Measurements from ENCODE around the gene RBM34.

- PRO-cap, 2 experiments = no peak in any of the 2 experiments
Observed at GRCh38 chr1:234583165-234583535, 26.8 kb downstream of the IRF2BP2 start.

- PRO-cap, 2 experiments = peak in 2 of 2 experiments; most common minus-strand start chr1:234606323 (in 2)
Observed at GRCh38 chr1:234605928-234606915, 3.8 kb downstream of the IRF2BP2 start.

GRCh38 chr1:234619648-234620263 is 9.8 kb upstream of the IRF2BP2 start:
- PRO-cap, 2 experiments = no peak in any of the 2 experiments

GRCh38 chr1:234624255-234624601 is 14.2 kb upstream of the IRF2BP2 start:
- PRO-cap, 2 experiments = no peak in any of the 2 experiments

GRCh38 chr1:234758481-234759350 is 148.7 kb upstream of the IRF2BP2 start:
- PRO-cap, 2 experiments = no peak in any of the 2 experiments

GRCh38 chr1:234768635-234769054 is 158.7 kb upstream of the IRF2BP2 start:
- PRO-cap, 2 experiments = no peak in any of the 2 experiments

DNA sequence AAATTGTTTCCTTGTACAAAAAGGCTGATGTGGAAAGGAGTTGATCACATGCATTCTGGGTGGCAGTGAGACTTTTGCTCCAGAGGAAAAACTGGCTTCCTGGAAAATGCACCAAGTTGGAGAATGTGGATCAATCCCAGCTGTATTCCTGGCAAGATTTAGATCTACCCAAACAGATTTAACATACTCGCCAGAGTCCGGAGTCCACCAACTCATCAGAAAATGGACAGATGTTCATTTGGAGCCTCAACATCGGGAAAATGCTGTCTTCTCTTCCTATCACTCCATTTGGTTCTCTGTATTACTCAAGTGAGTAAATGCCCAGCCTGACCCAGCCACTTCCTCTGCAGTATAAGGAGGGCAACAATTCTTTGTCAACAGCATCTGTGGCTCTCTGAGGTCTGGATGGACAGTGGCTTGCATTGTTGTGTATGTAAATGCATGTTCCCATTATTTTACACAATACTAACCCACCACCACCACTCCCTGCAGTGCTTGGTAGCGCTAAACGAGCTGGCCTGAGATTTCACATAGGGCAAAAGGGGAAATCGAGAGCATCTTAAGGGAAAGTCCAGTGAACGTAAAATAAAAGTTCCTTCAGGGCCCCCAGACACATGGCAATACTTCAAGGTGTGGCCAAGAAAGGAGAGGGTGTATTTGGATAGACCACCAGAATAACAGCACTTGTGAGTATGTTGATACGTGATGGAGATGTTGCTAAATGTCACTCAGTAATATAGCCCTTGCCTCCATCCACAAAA is 226.3 kb upstream of the IRF2BP2 start:
- PRO-cap, 2 experiments = no peak in any of the 2 experiments

DNA sequence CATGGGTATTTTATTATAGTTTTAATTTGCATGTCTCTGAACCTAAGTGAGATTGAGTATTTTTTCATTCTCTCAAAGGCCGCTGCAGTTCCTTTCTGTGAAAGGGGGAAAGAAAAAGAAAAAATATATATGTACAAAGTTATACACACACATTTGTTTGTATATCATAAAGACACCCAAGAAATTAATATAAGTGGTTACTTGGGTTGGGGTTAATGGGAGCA is 252.0 kb upstream of the IRF2BP2 start:
- PRO-cap, 2 experiments = no peak in any of the 2 experiments

DNA sequence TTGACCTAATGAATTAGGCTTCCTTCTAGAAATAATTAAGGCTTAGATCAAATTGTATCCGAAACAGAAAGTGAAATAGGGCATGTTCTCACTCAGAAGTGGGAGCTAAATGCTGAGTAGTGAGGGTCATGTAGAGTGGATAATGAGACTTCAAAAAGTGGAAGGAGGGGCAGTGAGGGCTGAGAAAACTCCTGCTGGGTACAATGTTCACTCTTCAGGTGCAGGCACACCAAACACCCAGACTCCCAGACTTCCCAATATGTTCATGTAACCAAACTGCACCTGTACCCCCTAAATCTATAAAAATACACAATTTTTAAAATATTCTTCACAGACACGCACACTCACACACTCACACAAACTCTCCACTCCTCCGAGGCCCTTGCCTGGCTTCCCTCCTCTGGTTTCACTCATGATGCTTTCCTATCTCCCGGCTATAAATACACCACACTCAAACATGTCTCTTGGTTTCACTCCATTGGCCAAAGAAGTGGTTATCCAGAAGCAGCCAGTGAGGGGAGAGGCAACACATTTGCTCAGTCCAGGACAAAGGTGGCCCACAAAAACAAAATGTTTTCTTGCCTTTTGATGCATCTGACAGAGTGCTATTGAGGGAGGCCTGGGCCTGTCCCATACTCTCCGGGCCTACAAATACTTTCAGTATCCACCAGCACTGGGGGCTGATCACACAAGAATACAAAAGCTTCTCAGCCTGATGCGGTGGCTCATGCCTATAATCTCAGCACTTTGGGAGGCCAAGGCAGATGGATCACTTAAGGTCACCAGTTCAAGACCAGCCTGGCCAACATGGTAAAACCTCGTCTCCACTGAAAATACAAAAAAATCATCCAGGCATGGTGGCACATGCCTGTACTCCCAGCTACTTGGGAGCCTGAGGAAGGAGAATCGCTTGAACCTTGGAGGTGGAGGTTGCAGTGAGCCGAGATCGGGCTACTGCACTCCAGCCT is 249.1 kb downstream of the TOMM20 start:
- PRO-cap, 2 experiments = peak in 2 of 2 experiments; most common plus-strand start position 497 of the sequence (in 1); most common minus-strand start position 414 of the sequence (in 2)

DNA sequence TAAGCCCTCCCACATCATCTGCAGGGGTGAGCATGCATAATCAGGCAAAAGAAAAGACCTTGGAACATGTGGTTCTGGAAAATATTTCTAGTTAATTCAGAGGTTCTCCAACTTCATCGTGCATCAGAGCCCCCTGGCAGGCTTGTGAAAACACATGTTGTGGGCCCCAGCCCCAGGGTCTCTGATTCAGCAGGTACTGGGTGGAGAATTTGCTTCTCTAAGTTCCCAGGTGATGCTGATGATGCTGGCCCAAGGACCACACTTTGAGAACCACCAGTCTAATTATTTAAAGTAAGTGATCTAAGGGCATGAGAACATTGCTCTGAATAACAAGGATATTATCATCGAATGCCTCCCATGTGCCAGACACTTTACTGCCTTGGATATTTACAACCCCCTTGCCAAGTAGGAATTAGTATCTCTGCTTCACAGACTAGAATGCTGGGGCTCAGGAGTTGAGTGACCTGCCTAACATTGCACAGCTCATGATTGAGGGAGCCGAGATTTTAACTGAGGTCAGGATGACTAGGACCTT is 231.0 kb downstream of the TOMM20 start:
- PRO-cap, 2 experiments = no peak in any of the 2 experiments

DNA sequence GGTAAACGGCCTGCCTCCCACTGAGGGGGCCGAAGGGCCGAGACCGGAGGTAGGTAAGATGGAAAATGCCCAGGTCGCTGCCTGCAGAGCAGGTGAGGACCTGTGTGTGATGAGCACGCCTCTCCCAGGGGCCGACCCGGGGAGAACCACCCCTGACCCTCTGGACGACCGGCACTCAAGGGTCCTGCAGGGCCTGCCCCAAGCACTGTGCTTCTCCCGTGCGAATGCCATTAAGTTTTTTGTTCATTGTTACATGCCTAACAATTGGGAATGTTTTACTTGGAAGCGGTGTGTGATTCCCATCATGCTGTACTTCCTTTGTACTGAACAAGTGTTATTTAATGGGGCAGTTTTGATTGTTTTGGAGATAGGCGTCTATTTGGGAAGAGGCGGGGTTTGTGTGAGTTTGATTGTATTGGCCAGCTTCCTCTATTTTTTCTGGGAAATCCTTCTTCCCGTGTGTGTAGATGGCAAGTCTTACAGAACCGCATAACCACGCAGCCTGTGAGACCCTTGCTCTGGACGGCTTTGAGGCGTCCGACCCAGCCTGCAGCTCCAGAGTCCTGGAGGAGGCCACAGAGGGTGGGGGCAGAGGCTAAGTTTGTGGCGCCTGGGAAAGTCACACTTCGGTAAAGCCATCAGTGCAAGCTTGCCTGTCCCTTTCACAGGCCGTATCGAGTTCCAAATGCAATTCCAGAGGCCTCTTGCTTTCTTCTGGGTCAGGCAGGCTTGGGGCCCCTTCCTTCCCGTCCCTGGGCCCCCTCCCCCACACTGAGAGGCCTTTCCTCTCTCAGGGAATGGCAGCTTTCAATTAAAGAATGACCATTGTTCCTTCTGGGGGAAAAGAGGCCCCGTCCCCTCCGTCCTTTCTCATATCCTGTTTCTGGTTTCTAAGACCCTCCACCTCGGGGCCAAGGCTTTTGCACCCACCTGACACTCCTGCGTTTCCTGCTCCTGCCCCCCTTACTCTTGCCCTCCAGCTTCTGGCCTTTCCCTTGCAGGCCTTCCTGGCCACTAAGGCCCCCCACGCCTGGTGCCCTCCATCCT is 210.3 kb downstream of the TOMM20 start:
- PRO-cap, 2 experiments = peak in 2 of 2 experiments; most common plus-strand start position 482 of the sequence (in 2); most common minus-strand start position 226 of the sequence (in 2)

DNA sequence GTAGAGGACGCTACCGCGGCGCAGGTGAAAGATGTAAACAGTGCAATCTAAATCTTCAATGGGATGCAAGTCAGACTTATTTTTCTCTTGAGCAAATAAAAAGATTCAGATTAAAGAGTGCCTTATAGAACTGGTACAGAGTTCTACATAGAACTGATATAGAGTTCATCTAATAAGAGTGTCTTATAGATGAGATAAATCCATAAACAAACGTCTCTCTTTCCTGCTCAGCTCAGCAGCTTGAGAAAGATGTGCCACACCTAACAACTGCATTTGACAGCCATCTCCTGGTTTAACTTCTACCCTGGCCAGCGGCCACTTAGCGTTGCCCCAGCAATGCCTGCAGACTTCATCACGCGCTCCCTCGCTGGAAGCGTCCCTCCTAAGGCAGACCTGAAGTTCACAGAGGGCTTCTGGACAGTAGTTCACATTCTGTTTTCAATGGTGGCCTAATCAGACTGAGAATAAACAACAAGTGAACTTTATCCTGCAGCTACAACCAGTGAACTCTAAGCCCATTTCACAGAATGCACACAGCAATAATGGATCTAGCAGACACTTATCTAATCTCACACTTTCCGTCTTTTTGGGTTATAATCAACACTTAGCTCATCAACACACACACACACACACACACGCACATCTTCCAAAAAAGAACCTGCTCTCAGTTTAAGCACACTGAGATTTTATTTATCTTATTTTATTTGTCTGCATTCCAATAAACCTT is 164.4 kb downstream of the TOMM20 start:
- PRO-cap, 2 experiments = no peak in any of the 2 experiments

- PRO-cap, 2 experiments = no peak in any of the 2 experiments
Observed at GRCh38 chr1:235015803-235016219, 112.8 kb downstream of the TOMM20 start.

GRCh38 chr1:235106862-235107786 is 21.5 kb downstream of the TOMM20 start:
- PRO-cap, 2 experiments = no peak in any of the 2 experiments

- PRO-cap, 2 experiments = peak in 2 of 2 experiments; most common plus-strand start chr1:235161324 (in 2); most common minus-strand start chr1:235161256 (in 2)
Observed at GRCh38 chr1:235160699-235161685, at the start of gene RBM34. RBM34 (minus strand) TSS chr1:235161250.

DNA sequence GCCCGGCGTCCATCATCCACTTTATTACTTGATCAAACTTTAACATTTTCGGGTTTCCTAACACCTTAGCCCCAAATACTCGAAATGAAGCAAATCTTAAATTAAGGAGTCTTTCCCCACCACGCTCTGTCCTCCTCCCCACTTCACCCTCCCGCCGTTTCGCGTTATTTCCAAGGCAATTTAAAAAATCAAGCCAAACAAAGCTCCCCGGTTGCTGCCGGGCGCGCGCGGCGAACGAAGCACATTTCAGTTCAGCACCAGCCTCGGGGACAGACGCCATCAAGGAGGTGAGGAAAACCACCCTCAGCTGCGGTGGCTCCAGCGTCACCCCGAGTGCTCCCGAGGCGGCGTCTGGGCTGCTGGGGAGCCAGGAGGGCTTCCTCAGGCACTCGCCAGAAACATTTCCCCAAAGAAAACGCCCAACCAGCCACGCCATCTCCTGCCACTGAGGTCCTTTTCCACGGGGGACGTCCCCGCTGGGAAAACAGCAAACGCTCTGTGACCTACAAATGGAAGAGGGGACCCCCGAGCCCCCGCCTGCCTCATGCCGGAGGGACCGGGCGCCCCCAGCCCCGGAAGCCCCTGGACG is 672 bp downstream of the GNG4 start:
- PRO-cap, 2 experiments = no peak in any of the 2 experiments

- PRO-cap, 2 experiments = no peak in any of the 2 experiments
Observed at GRCh38 chr1:235687961-235688473, 38.4 kb upstream of the GNG4 start.

DNA sequence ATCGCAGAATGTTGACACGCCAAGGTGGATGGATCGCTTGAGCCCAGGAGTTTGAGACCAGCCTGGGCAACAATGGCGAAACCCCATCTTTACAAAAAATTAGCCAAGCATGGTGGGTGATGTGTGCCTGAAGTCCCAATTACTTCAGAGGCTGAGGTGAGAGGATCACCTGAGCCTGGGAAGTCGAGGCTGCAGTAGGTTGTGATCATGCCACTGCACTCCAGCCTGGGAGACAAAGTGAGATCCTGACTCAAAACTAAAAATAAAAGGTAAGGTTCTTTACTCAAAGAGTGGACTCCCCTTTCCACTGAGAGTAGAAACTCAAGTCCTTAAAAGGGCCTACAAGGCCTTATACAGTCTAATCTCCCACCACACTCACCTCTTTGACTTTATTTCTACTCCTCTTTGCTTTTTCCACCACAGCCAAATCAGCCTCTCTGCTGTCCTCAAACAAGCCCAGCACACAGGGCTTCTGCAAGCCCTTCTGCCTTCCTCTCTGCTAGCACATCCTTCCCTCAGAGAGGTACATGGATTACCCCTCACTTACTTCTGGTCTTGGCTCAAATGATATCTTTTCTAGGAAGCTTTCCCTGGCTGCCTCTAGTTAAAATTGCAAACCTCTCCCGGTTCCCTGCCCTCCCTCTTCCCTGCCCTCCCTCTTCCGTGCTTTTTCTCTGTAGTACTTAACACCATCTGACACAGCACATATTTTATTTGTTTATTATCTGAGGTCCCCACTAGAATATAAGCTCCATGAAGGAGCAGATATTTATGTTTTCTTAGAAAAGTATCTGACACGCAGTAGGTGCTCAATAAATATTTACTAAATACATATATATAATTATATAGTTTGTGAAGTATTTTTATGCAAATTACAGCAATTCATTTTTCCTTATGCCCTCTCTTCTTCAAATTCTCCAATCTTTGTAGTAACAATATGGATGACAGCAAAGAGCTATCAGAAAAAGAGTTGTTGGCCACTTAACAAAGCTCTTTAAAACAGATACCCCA is 1.7 kb downstream of the LYST start:
- PRO-cap, 2 experiments = no peak in any of the 2 experiments

DNA sequence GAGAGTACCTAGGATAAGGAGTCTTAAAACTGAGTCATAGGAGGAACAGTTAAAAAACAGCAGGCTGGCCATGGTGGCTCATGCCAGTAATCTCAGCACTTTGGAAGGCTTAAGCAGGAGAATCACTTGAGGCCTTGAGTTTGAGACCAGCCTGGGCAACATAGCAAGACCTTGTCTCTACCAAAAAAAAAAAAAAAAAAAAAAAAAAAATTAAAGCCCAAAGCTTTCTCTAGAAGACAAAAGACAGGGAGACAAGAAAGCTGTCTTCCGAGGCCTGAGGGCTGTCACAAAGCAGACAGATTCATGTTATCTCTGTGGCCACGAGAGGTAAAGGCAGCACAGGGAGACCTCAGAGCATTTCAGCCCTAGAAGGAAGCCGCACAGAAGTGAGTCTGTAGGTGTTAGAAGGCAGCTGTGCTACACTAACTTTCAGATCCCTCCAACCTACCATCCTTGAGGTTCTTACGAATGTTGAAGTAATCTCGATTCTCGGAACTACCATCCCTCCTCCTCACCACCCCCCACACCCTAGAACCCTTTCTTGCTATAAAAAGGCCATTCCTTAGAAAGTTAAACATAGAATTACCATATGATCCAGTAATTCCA is 21.3 kb upstream of the LYST start:
- PRO-cap, 2 experiments = no peak in any of the 2 experiments

DNA sequence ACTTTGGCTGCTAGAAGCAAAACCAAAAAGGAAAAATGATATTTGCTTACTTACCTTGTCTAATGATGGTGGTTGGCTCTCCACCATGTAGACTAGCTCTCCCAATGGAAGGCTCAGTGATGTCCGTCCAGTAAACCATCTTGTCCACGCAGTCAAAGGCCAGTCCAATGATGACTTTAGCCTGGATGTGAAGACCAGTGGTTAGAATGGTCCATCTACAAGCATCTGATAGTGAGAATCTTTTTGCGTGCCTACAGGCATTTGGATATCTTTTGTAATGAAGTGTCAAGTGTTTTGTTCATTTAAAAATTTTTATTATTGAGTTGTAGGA is 79.6 kb downstream of the NID1 start:
- PRO-cap, 2 experiments = no peak in any of the 2 experiments